ENCODE measurements around the gene DEFB127.

DNA sequence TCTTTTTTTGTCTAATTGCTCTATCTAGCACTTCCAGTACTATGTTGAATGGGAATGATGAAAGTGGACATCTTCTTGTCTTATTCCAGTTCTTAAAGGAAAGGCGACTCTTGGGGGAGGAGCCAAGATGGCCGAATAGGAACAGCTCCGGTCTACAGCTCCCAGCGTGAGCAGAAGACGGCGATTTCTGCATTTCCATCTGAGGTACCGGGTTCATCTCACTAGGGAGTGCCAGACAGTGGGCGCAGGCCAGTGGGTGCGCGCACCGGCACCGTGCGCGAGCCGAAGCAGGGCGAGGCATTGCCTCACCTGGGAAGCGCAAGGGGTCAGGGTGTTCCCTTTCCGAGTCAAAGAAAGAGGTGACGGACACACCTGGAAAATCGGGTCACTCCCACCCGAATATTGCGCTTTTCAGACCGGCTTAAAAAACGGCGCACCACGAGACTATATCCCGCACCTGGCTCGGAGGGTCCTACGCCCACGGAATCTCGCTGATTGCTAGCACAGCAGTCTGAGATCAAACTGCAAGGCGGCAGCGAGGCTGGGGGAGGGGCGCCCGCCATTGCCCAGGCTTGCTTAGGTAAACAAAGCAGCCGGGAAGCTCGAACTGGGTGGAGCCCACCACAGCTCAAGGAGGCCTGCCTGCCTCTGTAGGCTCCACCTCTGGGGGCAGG is 12.4 kb upstream of the DEFB126 start:
- PRO-cap = no peak
- RAMPAGE, long total RNA, 4 experiments = no peak in any of the 4 experiments

- PRO-cap = no peak
- RAMPAGE, long total RNA, 4 experiments = no peak in any of the 4 experiments
These were observed 4.8 kb upstream of the DEFB126 start for GRCh38 chr20:137548-138068.

DNA sequence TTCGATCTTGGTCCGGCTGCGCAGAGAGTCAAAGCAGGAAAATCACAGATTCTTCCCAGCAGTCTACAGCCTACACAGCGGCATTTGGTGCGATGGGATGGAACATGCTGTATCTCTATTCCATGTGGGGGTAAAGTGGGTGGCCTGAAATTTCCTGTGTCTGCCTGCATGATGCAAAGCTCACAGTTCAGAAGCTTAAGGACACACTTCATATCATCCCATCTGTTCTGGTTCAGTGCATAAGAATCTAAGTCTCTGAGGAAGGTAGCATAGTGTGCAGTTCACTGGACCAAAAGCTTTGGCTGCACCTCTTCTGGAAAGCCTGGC is at the start of gene DEFB127:
DEFB127 (plus strand) TSS at position 238 of the 327 bp plus-strand sequence.
- PRO-cap = no peak
- RAMPAGE, long total RNA, 4 experiments = no peak in any of the 4 experiments

DNA sequence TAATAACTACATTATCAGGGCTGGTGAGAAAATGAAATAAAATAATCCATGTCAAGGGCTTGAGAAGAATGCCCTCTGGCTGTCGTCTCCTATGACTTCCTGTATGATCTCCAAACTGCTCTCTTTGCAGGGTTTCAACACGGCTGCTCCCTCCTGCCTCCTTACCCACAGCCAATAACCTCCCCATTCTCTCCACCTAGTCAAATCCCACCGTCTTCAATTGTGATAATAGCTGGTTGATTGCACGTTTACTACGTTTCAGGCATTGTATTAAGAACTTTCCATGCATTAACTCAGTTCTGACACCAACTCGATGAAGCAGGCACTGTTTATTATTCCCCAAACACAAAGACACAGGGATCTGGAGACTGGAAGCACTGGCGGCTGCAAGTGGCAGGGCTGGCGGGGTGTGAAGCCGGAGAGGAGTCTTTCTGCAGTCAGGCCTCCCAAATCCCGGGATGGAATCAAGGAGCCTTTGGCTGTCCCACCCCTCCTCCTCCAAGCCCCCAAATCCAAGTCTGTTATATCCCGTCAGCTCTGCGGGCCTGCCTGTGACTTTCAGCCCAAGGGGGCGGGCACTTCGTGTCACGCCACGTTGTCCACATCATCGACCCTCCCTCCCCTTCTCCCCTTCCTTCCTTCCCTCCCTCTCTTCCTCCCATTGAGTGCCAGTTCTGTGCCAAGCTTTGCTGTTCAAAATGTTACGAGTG is 12.3 kb downstream of the ZCCHC3 start:
- PRO-cap = bidirectional peak, plus-strand start at position 661 of the sequence, minus-strand start at position 523 of the sequence
- RAMPAGE, long total RNA, 4 experiments = no peak in any of the 4 experiments

DNA sequence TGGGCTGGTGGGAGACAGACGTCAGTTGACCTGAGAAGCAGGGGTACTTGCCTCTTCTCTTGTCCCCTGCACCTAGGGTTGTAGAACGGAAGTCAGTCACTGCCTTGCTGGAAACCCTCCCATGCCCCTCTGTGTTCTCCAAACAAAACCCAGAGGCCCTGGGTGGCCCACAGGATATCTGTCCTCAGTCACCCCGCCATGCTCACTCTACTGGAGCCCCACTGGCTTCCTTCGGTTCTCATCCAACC is 868 bp downstream of the RBCK1 start:
- PRO-cap = no peak
- RAMPAGE, long total RNA, 4 experiments = no peak in any of the 4 experiments

- PRO-cap = no peak
- RAMPAGE, long total RNA, 4 experiments = no peak in any of the 4 experiments
These were observed 372 bp upstream of the TBC1D20 start for GRCh38 chr20:462766-463043.

DNA sequence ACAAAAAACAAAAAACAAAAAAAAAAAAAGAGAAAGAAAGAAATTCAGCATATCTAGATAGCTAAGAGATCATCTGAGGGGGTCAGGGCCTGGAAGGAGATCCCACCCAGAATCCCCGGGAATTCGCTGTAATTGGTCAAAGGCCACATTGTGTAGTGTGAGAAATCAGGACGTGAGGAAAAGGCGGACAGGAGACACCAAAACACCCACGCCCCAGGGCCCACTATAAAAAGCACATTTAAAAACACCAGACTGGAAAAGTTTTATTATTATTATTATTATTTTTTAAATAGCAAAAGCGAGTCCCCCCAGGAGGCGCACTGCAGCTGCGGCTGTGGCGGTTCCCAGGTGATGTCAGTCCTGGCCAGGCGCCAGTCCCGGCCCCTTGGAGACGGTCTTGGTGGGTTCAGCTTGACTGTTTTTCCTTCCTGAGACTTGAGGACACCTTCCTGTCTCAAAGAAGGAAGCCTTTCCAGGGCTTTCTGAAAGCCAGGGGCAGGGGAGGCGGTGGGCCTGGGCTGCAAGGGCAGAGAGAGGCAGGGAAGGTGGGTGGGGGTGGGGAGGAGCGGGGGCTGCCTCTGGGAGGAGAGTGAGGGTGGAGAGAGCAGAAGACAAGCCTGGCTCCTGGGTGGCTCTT is 14.6 kb downstream of the TCF15 start:
- PRO-cap = no peak
- RAMPAGE, long total RNA, 4 experiments = no peak in any of the 4 experiments

DNA sequence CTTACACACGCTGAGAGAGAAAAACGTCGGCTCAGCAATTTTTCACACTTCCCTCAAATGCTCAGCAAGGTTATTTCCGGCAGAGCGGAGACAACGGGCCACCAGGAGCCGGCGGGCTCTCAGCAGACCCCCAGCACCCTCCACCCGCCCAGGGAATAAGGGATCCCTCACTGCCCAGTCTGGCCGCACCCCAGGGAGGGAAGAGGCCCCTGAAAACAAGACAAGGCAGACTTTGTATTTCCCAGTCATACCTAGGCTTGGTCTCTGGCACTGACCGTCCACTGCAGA is 2.8 kb downstream of the SCRT2 start:
- PRO-cap = no peak
- RAMPAGE, long total RNA, 4 experiments = no peak in any of the 4 experiments

GRCh38 chr20:701685-702109 is 26.1 kb upstream of the SCRT2 start:
- PRO-cap = no peak
- RAMPAGE, long total RNA, 4 experiments = no peak in any of the 4 experiments

GRCh38 chr20:771620-772337 is 3.5 kb upstream of the SLC52A3 start:
- PRO-cap = no peak
- RAMPAGE, long total RNA, 4 experiments = no peak in any of the 4 experiments

- PRO-cap = no peak
- RAMPAGE, long total RNA, 4 experiments = start-site peak on the plus strand in 1 of 4 experiments, at chr20:845456-845540 at its widest, 12 reads per replicate
These were observed 11.9 kb downstream of the FAM110A start for GRCh38 chr20:845313-845966.

DNA sequence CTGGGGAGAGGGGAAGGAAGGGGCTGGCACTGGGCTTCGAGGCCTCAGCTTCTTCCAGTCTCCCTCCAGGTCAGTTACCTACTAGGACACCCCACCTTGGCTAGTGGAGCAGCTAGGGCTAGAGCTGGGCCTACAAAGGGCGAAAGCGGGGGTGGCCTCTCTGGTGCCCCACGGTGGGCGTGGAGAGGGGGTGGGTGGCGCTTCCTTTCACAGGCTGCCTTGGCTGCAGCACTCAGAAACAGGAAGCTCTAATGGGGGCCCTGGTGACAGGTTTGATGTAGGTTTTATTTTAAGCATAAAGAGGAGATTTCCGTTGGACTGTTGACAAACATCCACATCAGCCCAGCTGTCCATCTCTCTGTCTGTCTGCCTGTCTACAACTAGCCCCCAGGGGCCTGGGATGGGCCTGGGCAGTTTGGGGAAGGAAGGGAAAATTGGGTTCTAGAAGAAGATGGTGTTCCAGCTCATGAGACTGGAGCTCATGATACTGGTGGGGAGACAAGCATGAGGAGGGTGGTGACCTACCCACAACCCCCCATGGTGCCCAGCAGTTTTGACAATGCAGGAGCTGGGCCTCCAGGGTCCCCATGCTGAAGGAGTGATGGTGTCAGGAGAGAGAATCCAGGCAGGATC is 13.5 kb downstream of the FAM110A start:
- PRO-cap = no peak
- RAMPAGE, long total RNA, 4 experiments = no peak in any of the 4 experiments

DNA sequence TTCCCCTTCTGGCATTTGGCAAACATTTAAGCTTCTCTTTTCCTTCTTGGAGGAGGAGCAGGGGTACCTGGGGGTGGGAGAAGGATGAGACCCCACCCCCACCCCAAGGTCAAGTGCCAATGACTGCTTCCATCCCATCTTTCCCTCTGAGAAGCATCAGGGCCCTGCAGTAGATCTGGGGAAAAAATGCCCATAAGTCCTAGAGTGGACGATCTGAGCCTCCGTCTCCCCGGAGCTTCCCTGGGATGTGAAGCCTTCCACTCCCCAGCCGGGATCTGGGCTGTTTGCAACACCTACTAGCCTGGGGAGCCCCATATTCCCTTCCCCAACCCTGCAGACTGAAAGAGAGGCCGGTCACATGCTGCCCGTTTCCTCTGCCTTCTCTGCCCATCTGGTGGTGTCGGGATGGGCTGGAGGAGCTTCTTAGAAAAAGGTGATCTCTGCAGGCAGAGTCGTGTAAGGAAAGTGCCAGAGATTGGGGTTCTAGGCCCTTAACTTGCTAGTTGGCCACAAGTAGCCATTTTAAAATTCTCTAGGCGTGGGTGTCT is 1.0 kb downstream of the SNPH start:
- PRO-cap = no peak
- RAMPAGE, long total RNA, 4 experiments = no peak in any of the 4 experiments

GRCh38 chr20:1469698-1470832 is 3.4 kb upstream of the NSFL1C start:
- PRO-cap = bidirectional peak, plus-strand start at chr20:1470212, minus-strand start at chr20:1470000
- RAMPAGE, long total RNA, 4 experiments = no peak in any of the 4 experiments

- PRO-cap = bidirectional peak, plus-strand start at chr20:1674664, minus-strand start at chr20:1674583
- RAMPAGE, long total RNA, 4 experiments = no peak in any of the 4 experiments
These were observed 16.7 kb upstream of the SIRPG start for GRCh38 chr20:1674291-1674719.

DNA sequence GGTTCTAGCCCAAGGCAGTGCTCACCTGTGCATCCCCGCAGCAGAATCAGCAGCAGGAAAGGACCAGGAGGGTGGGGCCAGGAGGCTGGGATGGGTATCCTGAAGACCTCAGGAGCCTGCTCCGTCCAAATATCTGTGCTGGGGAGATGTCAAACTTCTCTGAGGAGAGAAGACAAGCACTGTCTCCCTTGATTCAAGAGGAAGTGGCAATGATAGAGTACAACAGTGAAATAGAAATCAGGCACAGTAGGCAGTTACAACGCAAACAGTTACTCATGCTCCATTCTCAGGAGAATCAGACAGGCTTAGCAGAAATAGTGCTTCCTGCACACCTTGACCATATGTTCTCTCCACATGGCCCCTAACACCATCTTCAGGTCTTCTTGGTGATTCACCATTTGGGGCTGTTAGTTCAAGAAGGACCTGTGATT is 28.7 kb upstream of the SIRPG start:
- PRO-cap = no peak
- RAMPAGE, long total RNA, 4 experiments = no peak in any of the 4 experiments

DNA sequence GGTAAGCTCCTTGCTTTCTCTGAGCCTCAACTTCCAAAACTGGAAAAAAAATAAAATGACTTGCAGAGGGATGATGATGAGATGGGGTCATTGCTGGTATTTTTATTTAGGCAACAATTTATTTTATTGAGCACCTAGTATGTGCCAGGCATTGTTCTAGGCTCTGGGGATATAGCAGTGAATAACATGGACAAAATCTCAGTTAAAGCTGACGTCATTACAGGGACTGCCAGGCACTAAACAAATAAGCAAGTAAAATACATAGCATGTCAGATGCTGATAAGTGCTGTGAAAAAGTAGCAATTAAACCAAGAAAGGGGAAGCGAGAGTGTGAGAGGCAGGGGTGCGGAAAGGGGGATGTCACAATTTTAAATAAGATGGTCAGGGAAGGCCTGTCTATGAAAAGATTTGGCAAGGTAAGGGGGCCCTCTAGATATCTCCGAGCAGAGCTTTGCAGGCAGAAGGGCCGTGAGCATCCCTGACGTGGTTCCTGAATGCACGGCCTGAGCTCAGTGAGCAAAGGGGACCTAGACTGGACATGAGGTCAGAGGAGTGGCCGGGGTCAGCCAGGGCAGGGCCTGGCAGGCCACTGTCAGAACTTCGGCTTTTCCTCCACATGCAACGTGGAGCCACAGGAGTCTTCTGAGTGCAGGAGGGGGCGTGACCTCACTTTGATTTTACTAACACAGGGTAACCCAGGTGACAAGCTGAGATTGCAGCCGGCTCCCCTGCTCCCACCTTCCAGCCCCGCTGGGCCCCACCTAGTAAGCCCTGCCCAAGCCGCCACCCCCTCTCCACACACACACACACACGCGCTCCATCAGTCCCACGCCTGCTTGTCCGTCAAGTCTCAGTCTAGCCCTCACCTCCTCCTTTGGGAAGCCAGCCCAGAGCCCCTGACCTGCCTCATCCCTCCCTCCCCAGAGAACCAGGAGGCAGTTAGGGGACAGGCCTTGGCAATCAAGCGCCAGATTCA is 24.2 kb upstream of the SIRPA start:
- PRO-cap = no peak
- RAMPAGE, long total RNA, 4 experiments = no peak in any of the 4 experiments

DNA sequence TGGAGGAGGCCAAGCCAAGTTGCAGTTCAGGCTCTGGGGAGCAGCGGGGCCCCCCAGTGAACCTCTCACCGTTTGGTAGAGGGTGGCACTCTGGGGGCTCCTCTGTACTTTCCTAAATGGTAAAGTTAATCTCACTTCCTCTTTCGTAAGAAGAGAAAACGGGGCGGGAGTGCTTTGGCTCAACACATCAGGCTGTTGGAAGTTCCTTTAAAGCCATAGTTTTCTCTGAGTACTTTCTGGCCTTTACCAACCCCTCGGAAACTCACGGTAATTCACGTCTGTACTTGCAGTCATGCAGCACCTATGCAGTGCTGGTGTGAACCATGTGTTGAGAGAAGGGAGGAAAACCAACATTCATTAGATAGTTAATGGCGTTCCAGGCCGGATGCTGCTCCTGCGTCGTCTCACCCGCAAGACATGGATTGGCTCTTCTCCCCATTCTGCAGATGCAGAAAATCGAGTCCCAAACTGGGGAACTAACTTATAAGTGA is 2.9 kb downstream of the SIRPA start:
- PRO-cap = bidirectional peak, plus-strand start at position 185 of the sequence, minus-strand start at position 118 of the sequence
- RAMPAGE, long total RNA, 4 experiments = no peak in any of the 4 experiments

DNA sequence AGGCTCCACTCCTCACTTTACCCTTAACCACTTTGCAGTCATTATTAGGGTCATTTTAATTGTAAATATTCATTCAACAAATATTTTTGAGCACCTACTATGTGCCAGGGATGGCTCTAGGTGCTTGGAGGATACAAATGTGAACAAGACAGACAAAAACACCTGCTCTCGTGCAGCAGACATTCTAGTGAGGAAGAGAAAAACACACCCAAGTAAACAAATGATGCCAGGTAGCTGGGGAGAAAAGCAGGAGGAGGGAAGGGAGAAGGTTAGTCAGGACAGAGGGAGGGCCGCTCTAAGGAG is 7.1 kb downstream of the SIRPA start:
- PRO-cap = no peak
- RAMPAGE, long total RNA, 4 experiments = no peak in any of the 4 experiments

DNA sequence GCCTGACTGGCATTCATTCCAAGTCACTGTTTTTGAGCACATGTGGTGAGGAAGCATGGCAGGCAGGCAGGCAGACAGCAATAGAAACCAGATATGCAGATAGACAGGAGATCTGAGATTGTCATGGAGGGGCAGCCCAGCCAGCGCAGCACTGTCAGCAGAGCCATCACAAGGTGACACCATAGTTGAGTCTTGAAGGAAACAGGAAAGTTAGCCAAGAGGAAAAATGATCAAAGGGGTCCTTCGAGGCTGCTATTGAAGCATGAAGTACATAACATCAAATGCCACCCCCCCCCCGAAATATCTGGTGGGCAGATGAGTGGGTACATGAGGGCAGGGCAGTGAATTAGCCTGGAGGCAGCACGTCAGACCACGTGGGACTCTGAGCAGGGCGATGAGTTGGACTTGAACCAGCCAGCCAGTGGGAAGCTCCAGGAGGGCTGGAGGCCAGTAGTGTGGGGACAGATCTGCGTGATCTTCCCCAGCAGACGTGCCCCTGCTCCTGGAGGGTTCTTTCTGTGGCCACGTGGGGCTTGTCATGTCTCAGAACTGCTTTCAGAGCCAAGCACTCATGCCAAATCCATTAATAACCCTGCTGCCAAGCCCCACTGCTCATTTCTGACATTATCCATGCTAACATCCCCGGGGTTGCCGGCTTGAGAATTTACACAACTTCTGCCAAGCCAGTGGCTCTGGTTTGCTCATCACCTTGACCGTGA is 38.1 kb downstream of the SIRPA start:
- PRO-cap = unidirectional peak, plus-strand start at position 424 of the sequence
- RAMPAGE, long total RNA, 4 experiments = no peak in any of the 4 experiments